Mucosa of descending colon (tissue), 1 donor: ENCODE measurements around a stretch of chr3.

- PRO-cap, result no peak
Measured at GRCh38 chr3:64355173-64355915, 130.1 kb upstream of the PRICKLE2 start.

DNA sequence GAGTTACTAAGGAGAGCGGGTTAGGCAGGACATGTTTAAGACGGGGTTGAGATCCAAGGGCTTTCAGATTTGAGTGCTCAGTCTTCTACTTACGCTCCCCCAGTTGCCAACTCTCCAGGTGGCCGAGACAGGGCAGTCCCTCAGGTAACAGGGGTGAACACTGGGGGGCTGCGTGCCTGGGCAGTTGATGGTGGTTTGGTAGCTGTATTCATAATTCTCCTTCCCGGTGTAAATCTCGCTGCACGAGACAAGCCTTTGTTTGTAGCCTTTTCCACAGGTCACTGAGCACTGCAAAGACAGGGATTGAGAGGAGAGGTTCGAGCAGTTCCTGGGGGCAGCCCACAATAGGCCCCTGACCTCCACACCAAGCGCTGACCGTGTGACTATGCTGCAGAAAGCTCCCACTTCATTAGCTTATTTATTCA lies 141.1 kb downstream of the ADAMTS9 start:
- PRO-cap, result no peak

GRCh38 chr3:64612443-64613647 lies 75.0 kb downstream of the ADAMTS9 start:
- PRO-cap, result no peak

DNA sequence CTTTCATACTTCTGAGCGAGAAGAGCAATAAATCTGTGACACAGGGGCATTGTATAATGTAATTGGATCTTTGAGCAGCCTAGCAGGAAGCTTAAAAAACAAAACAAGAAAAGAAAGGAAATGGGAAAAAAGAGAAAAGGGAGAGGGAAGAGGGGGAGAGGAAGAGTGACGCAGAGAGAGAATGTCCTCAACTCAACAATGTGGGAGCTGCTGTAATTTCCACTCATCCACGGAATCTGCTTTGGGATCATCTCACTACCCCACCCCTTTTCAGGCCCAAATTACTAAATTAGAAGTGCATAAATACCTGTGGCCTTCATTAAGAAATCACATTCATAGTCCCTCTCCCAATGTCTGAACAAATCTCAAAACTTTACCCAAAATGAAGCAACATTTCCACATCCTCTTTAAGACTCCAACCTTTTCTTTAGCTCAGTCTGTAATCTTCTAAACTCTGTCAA lies 37.4 kb downstream of the ADAMTS9 start:
- PRO-cap, result no peak

- PRO-cap, result bidirectional peak, plus-strand start at chr3:64686077, minus-strand start at chr3:64685841
Measured at GRCh38 chr3:64685618-64686417, 2.0 kb downstream of the ADAMTS9 start.

DNA sequence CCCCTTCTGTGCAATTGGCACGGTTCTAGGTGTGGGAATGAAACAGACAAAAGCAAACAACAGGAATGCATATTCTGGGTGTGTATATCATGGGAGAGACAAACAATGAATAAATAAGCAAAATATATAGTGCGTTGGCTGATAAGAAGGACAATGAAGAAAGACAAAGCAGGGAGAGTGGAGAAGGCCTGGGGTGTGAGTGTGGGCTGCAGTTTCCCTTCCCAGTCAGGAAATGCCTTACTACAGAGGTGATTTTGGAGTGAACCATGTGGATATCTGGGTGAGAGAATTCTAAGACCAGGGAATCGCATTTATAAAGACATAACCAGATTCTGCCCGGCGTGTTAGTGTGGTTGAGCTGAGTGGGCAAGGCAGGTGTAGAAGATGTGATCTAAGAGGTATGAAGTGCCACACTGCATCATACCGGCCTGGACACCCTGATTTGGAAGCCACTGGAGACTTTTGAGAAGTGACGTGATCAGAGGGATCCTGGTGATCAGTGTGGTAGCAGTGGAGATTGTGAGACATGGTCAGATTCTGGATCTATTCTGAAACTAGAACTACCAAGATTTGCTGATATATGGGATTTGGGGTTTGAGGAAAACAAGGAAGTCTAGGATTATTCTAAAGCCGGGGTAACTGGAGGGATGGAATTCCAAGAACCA lies 125.9 kb upstream of the ADAMTS9 start:
- PRO-cap, result no peak

DNA sequence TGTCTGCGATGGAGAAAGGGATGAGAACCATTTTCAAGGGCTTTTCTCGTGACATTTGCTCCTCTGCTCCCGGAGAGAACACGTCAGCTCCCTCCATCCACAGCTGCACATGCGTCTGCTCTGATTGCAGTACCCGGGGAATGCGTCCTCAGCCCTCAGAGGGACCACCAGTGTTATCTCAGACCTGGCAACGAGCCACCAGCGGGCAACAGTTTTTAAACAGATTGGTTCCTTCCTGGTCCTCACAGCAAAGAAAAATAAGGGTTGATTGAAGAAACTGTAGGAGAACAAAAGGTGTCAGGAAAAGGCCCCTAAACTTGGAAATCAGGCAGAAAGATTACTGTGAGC lies 202.2 kb upstream of the ADAMTS9 start:
- PRO-cap, result no peak

DNA sequence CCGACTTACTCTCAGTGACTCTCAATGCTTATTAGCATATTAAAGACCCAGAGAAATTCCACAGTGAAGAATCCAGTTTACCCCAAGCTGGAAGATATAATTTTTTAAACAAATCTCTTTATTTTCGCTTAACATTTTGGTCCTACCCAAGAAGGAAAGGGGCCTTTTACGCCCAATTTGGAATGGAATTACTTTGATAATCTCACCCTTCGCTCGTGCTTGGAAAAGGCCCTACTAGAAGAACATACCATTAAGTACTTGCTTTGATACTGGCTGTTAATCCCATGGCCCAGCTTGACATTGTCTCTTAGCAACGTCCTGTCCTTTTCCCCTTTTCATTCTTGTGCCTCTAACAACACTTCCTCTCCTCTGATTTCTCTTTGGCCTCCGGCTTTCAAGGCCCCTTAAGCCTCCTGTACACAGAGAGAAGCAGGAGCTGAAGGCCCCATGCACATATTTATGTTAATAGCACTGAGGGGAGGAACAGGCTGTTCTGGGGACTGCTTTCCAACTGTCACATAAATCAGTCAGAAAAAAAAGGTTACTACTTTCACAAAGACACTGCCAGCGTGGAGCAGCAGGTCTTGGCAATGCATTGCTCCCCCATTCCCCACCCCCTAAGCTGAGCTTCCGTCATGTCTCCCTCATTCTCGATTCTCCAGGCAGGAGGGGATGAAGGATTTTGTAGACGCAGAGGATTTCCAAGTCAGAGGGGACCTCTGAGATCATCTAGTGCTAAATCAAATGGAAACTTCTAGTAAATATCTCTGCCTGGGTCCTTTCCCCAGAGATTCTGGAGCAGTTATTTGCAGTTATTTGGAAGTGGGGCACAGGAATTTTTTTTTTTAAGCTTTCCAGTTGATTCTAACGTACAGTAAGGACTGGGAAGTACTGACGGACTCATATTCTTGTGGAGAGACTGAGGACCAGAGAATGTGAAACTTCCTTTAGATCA lies 257.4 kb upstream of the ADAMTS9 start:
- PRO-cap, result no peak

- PRO-cap, result no peak
Measured at GRCh38 chr3:64956882-64957446, 269.2 kb upstream of the ADAMTS9 start.

DNA sequence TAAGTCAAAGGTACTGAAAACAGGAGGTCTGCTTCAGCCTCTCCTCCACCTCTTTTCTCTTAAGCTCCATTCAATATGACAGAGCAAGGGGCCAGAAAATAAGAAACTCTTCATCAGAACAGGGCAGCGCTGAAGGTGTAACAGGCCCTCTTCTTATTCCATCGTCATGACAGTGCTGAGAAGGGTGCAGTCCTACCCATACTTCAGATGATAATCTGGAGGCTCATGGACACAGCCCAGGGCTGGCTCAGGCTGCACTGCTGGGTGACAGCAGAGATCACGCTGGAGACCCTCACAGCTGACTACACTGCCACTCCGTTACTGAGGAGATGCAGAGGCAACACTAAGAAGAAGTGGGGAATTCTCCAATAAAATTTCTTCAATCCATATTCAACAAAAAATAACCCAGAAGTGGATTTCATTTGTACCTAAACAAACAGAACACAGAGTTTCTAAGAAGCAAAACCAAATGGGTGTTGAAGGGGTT lies 623.4 kb downstream of the MAGI1 start:
- PRO-cap, result no peak

DNA sequence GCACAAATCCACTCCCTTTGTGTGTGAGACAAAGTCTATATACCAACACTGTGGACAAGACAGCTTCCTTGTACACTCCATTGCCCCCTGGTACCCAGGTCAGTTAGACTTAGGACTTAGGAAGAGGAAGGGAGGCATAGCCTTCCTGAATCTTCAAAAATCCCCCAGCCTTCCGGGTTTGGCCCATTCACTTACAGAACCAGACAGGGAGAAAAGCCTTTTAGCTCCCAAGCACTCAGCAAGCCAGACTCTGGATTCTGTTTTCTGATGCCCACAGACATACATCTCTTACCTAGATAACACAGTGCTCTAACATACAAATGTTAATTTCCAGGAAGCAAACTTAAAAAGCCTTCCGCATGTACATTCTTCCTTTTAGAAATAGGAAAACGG lies 442.2 kb downstream of the MAGI1 start:
- PRO-cap, result no peak

GRCh38 chr3:65886576-65886915 lies 152.2 kb downstream of the MAGI1 start:
- PRO-cap, result no peak

GRCh38 chr3:65924278-65924902 lies 114.3 kb downstream of the MAGI1 start:
- PRO-cap, result no peak

DNA sequence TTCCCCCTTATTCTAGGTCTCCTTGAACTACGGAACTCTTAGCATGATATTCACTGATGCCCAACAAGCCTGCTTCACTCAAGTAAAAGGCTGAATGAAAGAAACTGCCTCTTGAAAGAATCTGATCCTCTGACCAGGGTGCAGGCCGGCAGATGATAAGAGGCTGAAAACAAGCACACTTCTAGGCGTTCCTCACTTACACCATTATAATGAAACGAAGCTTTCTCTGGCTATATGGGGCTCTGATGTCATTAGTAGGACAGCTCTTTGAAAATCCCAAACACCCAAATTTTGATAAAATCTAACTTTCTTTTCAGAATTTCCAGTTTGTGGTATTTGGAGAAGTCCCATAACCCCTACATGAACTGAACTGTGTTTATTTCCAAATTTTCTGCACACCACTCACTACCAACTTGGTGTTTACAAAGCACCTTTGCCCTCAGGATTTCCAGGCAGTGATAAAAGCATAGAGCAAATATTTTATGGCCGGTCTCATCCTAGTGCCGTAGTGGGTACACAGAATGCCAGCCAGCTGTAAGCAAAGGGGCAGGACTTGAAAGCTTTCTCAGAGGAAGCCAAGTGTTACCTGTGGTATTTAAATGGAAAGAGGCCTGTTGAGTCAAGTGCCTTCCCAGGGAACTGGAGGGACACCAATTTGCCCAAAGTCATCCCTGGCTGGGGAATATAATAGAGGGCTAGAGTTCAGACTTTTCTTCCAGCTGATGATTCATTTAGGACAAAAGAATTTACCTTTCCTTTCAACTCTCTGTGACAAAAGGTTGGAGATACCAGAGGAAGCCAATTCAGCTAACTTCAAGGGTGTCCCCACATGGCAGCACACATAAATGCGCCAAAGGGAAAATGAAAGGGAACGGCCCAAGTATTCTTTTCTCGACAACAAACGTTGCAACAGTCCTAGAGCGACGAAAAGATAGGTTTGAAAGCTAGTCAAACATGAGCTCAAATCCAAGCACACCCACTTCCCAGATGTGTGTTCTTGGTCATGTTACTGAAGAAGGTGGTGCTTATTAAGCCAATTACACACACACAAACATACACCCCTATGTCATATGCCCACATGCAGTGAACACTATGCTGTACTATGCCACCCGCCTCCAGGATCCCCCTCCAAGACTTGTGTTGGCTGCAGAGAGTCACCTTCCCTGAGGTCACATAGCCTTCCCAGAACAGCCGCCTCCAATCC lies 27.9 kb downstream of the MAGI1 start:
- PRO-cap, result no peak

DNA sequence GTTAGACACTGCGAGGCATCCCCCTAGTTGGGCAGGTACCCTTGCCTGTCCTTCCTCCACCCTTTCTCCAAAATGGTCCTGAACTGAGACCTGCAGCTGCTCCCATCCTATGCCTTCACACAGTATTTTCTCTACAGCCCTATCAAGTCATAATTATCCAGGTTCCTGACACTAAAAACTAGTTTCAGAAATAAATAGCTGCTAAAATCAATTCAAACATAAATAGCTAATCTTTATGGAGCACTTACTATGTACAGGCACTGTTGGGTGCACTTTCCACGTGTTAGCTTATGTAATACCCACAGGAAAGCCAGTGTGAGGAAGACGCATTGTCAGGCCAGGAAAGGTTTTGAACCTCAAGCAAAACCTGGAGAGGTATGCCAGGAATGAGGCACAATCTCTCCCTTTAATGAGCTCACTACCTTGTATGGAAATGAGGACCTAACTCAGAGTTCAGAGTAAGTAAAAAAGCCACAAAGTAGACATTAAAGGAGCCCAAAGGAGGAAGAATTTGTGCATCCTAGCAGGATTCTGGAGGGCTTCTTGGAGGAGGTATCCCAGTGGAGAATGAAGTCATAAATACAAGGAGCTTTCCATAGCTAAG lies 2.6 kb downstream of the MAGI1 start:
- PRO-cap, result no peak

DNA sequence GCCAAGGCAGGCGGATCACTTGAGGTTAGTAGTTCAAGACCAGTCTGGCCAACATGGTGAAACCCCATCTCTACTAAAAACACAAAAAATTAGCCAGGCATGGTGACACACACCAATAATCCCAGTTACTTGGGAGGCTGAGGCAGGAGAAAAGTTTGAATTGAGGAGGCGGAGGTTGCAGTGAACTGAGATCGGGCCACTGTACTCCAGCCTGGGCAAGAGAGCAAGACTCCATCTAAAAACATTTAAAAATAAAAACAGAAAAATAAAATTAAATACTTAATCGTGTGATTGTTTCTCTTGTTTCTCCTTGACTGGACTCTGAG lies 21.8 kb upstream of the MAGI1 start:
- PRO-cap, result no peak

DNA sequence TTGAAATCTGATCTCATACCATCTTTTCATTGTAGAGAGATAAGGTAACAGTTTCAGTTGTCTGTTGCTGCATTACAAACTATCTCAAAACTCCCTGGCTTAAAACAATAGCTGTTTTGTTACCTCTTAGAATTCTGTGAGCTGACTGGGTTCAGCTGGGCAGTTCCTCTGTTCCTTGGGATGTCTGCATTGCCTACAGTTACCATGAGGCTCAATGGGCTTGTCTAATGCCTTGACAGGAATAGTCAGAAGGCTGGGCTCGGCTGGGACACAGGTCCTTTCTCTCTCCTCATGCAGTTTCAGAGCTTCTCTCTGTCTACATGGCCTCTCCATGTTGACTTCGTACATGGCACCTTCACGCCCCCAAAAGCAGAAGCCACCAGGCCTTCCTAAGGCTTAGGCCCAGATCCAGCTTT lies 77.5 kb upstream of the MAGI1 start:
- PRO-cap, result no peak

- PRO-cap, result no peak
Measured at GRCh38 chr3:66182325-66182621, 38.5 kb upstream of the SLC25A26 start.

GRCh38 chr3:66370166-66371056 lies 130.4 kb downstream of the LRIG1 start:
- PRO-cap, result no peak

- PRO-cap, result no peak
Measured at GRCh38 chr3:66481810-66482631, 18.8 kb downstream of the LRIG1 start.